ENCODE data around the gene MCIDAS.

DNA sequence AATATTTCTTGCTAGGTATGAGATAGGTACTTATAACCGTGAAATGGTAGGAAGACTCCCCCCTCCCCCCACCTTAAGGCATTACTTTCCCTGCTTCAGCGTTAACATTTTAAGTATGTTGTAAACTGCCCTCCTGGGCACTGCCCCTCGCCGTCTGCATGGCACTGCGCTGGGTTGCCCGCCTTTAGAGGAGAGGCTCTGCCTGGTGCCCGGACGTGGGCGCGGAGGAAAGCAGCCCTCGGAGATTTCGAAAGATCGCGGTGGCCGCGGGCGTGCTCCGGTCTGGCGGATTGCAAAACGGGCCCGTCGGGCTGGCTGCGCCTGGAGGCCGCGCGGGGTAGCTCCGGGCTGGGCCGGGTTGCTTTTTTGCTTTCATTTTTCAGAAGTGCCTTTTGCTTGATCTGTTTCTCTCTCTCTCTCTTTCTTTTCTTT is 1.4 kb downstream of the FST start:
- CAGE, long polyA plus RNA: no peak
- RRBS: 1% methylated on average over 21 of the region's 28 CpGs

DNA sequence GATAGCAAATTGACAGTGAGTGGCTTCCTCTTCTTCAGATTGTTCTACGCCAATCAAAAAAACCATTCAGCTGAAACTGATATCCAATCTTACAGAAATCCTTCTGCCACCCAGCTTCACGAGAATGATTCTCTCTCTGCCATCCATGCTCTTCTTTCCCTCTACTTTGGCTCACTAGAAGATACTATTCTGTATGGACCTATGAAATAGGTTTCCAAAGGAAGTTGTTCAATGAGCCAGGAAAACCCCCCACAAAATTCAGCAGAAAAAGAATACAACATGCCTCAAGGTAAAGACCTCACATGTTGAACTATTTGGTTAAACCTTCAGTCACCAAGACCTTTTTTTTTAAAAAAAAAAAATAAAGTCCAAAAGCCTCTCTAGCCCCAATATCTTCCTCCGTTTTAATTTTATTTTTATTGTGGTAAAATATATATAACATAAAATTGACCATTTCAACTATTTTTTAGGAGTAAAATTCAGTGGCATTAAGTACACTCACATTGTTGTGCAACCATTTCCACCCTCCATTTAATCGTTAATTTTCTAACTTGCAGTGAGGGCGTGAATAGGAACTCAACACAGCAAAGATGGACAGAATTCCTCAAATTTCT is 366.3 kb downstream of the NDUFS4 start:
- CAGE, long polyA plus RNA: no peak
- RRBS: no CpG with 5 or more reads among the region's 5 CpGs

DNA sequence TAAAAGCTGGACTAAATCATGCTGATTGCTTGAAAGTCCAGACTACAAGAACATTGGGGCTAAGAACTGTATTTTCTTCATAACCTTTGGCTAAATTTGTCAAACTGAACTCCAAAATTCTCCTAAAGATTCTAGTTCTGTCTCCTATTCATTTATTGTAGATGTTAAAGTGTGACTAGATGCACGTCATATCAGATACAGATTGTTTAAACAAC is 265.2 kb downstream of the ARL15 start:
- CAGE, long polyA plus RNA: no peak
- RRBS: no CpG with 5 or more reads among the region's 1 CpG

DNA sequence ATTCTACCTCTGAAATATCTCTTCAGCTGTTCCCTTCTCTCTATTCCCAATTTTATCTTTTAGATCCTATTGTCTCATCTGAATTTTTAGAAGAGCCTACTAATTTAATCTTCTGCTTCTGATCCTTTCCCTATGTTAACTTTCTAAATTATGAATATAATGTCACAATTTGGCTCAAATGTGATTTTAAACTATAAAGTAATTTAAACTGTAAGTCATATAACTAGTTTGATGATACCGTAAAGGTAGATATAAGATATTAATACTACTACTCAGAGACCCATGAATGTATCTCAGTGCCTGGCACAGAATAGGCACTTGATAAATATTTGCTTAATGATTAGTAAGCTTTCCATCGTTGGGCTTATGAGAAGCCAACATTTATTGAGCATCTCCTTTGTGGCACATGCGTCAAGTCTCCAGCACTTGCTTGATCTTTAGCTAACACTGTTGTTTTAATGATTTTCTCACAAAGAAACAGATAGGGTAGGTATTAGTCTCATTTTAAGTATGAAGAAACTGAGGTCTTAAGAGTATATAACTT is 259.5 kb downstream of the ARL15 start:
- CAGE, long polyA plus RNA: no peak
- RRBS: no CpG with 5 or more reads among the region's 3 CpGs

DNA sequence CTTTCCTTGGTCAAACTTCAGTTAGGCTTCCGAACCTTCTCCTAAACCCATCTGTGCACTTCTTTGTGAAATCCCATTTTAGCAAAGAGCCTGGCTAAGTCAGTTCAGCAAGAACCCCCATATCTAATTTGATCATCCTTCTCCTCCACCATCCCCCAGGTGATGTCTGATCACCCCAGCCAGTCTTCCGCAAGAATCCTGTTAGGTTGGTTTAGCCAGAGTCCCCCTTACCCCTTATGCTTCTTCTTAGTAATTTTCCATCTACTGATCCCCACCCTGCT is 109.1 kb downstream of the ARL15 start:
- CAGE, long polyA plus RNA: no peak
- RRBS: no CpG with 5 or more reads among the region's 2 CpGs

DNA sequence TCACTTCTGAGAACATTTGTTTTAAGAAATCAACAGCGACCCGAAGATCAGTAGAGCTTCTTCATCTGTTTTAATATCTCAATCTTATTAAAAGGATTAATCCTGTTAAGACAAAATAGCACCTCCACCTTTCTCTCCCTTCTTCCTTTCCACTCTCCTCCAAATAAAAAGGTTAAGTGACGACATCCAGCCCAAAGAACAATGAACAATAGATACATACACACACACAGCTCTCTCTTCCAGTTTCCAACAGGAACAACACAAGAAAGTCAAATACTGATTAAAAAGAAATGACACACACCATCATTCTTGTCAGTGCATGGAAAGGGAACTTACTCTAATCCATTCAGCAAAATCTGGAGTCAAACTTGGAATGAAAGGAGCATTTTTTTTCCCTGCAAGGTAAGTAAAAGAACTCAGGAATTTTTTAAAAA is 2.8 kb downstream of the ARL15 start:
- CAGE, long polyA plus RNA: no peak
- RRBS: no CpG with 5 or more reads among the region's 3 CpGs

GRCh38 chr5:54390605-54391140 is 64.8 kb upstream of the HSPB3 start:
- CAGE, long polyA plus RNA: no peak
- RRBS: no CpG with 5 or more reads among the region's 5 CpGs

DNA sequence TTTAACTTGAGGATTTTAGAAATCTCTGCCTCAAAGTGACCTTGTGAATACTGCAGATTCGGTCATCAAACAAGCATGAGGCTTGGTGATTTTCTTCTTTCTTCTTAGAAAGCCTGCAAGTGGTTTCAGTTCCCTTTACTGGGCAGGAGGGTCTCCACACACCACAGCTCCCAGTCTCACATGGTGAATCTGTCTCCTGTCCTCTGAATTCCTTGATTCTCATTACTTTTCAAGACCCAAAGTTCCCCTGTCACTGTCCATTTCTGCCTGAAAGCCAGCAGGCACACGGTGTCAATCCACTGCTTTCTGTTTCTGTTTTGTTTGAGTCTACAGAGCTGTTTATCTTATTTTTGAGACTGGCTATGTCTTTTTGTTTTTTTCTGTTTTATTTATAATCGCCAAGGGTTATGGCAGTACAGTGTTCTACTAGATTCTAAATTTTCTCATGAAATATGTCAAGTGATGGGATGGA is 14.2 kb downstream of the HSPB3 start:
- CAGE, long polyA plus RNA: no peak
- RRBS: no CpG with 5 or more reads among the region's 3 CpGs

GRCh38 chr5:54526470-54527281 is 9.1 kb downstream of the SNX18 start:
- CAGE, long polyA plus RNA: no peak
- RRBS: no CpG with 5 or more reads among the region's 6 CpGs

GRCh38 chr5:54719308-54720082 is 201.9 kb downstream of the SNX18 start:
- CAGE, long polyA plus RNA: no peak
- RRBS: no CpG with 5 or more reads among the region's 7 CpGs

GRCh38 chr5:54743894-54744820 is 226.6 kb downstream of the SNX18 start:
- CAGE, long polyA plus RNA: no peak
- RRBS: no CpG with 5 or more reads among the region's 9 CpGs

DNA sequence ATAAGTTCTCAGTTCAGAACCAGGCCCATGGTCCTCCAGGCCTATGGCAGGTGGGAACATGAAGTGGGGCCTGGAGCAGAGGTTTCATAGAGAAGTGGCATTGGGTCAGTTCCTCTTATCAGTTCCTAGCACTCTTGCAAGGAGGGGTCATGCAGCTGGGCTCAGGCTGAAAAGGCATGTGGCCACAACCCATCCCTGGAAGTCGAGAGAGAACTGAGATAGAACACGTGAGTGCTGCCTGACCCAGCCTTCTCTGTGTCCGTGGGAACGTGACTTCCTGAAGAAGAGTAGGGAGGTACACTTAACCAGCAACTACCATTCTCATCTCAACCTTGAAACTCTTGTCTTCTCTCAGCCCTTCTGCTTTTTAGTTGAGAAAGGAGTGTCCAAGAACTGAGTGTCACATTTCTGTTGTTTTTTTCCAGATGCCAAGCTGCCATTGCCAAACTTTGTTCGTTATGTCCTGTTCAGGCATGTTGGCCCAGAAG is 199.1 kb downstream of the ESM1 start:
- CAGE, long polyA plus RNA: no peak
- RRBS: no CpG with 5 or more reads among the region's 5 CpGs

- CAGE, long polyA plus RNA: no peak
- RRBS: no CpG with 5 or more reads among the region's 9 CpGs
These were observed 5.6 kb upstream of the GZMA start for GRCh38 chr5:55096699-55097370.

DNA sequence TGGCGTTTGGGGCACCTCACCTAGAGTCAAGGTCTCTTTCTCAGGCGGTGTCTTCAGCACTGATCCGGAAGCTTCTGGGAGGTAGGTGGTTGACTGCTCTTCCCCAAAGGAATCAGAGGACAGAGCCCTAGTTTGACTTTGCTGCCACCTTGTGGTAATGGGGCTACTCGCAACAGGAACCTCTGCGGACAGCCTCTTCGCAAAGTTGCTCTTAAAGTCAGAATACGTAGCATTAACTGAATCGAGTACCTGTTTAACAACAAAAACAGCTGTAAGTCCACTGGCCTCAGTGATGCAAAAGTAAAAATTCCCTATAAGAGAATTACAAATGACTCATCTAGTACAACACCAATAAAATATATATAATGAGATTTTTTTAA is 13.4 kb upstream of the GPX8 start:
- CAGE, long polyA plus RNA: no peak
- RRBS: no CpG with 5 or more reads among the region's 8 CpGs

- CAGE, long polyA plus RNA: no peak
- RRBS: 3% methylated on average over 58 of the region's 121 CpGs
These were observed at the start of gene MCIDAS for GRCh38 chr5:55226255-55227514. Gene MCIDAS, minus strand, starts transcription at chr5:55227315.

DNA sequence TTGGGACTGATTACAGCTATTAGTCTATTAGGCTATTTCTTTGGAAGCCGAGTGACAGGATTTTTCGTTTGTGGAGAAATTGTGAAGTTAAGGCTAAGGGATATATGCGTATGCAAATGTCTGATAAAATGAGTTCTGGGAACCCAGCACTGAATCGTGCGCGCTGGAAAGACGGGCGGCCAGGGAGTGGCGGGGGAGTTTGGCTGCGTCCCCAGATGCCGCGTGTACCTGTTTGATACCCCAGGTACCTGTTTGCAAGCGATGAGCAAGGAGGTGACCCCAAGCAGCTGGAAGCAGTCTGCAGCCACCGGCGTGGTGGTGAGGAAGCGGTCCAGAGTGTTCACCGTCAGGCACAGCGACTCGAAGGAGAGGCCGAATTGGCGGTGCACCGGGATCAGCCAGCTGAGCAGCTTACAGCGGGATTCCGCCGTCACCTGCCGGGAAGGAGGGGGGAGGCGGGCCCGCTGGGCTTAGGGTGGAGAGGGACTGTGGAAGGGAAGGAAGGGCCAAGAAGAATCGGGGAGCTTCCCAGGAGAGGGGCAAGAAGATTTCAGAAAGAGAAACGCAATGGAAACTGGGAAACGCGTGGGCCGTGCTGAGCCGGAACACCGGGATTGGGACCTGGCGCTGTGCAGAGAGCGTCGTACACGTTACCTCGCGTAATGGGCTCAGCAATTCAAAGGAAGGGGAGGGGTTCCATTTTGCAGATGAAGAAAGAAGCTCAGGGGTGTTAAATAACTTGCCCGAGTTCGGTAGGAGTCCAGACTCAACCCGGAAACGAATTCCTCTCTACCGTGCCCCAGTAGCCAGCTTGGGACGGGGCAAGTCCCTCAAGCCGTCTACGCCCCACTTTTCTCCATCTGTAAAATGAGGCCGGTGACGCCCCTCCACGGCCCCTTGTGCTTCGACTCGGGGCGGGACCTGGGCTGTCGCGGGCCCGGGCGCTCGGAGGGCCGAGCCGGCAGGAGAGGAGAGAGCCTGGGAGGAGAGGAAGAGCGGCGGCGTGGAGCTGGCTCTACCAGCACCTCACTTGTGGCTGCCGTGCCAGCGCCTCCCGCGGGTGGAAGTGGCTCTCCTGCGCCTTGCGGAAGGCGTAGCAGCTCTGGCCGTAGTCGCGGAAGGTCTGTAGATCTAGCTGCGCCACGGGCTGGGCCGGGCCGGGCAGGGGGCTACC is 908 bp downstream of the CCNO start:
- CAGE, long polyA plus RNA: no peak
- RRBS: 4% methylated on average over 26 of the region's 79 CpGs

- CAGE, long polyA plus RNA: no peak
- RRBS: no CpG with 5 or more reads among the region's 3 CpGs
These were observed 82.7 kb downstream of the MTREX start for GRCh38 chr5:55390392-55390997.

DNA sequence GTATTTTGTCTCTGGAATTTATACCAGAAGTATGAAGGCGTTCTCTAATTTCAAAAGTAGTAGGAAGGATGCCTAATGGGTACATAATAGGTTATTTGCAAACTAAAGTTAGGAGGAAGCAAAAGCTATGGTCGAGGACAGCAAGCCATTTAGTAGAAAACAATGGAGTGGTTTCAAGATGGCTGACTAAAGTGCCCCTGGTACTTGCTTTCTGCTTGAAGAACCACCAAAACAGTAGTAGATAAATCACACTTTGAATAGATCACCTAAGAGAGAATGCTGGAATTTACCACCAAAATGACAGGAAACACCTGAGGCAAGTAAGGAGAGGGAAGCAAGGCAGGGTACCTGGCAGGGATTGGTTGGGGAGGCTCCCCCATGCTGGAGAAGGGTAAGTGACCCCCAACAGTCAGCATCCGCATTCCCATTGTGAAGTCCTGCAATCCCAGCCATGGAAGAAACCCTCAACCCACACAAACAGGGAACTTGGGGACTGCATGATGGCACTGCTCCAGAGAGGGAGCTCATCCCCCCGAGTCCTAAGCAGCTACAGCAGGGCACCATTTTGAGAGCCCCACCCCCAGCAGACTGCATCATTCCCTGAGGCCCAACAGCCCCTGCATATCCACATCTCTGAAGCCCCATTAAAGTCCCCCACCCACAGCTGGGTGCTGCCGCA is 105.5 kb downstream of the PLPP1 start:
- CAGE, long polyA plus RNA: no peak
- RRBS: no CpG with 5 or more reads among the region's 5 CpGs

DNA sequence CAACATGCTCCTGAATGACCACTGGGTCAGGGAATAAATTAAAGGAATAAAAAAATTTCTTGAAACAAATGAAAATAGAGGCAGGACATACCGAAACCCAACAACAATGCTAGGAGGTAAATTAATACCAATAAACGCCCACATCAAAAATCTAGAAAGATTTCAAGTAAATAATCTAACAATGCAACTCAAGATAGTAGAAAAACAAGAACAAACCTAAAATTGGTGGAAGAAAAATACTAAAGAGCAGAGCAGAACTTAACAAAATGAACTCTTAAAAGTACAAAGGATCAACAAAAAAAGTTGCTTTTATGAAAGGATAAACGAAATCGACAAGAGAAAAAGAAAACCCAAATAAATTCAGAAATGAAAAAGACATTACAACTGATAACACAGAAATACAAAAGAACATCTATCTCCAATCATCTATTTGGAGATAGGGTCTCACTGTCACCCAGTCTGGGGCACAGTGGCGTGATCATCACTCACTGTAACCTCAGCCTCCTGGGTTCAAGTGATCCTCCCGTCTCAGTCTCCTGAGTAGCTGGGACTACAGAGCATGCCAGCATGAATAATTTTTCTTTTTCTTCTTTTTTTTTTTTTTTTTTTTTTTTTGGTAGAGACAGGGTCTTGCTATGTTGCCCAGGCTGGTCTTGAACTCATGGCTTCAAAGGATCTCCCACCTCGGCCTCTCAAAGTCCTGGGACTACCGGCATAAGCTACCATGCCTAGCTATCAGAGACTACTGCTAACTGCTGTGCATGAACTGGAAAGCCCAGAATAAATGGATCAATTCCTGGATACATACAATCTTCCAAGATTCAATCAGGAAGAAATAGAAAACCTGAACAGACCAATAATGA is 103.0 kb downstream of the PLPP1 start:
- CAGE, long polyA plus RNA: no peak
- RRBS: no CpG with 5 or more reads among the region's 8 CpGs

GRCh38 chr5:55438887-55439921 is 95.6 kb downstream of the PLPP1 start:
- CAGE, long polyA plus RNA: no peak
- RRBS: no CpG with 5 or more reads among the region's 8 CpGs

Data from BJ (cell line).